Measurements from ENCODE around the gene NUP214.

DNA sequence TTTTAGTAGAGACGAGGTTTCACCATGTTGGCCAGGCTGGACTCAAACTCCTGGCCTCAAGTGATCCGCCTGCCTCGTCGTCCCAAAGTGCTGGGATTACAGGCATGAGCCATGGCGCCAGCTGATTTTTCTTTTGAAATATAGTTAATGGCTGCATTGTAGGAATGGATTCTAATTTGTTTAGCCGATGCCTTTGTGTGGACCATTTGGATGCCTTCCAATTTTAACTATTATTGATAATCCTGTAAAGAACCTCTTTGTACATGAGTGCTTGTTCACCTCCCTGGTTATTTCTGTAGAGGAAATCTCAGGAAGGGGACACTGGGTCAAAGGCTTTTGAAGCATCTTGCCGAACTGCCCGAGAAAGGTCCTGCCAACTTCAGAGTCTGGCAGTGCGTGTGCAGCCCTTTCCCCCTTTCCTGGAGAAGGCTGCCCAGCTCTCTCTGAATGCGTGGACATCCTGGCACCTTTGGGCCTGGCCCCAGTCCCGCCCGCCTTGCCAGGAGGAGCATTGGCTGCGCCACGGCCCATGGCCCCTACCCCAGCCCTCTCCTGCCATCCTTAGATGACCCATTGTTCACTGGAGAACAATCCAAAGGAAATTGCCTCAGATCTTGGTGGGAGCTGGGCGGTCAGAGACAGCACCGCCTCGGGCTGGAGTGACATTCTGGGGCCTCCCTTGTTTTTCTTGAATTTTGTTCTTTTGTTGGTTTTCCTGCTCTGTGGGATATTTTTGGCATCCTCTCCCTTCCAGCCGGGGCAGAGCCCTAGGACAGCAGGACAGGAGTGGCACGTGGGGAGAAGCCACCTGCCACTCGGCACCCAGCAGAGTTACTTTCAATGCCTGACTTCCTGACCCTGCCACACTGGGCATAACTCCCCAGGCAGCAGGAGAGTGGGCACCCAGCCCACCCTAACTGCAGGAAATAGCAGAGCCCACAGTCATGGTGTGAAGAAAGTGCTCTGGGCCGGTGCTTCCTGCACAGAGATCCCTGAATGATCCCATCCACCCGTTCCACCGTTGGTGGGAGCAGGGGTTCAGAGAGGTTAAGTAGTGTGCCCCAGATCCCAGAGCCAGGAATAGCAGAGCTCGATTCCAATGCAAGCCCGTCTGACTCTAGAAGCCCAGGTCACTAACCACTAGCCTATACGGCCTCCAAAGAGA, 8.6 kb upstream of the NUP214 start:
- PRO-cap = no peak

GRCh38 chr9:131125081-131125747, at the start of gene NUP214:
Gene NUP214, plus strand, starts transcription at chr9:131125586.
- PRO-cap = bidirectional peak, plus-strand start at chr9:131125596, minus-strand start at chr9:131125430

- PRO-cap = no peak
Observed at GRCh38 chr9:131173746-131174554, 48.6 kb downstream of the NUP214 start.

GRCh38 chr9:131174960-131176116, 50.0 kb downstream of the NUP214 start:
- PRO-cap = no peak

- PRO-cap = no peak
Observed at GRCh38 chr9:131204201-131204652, 72.1 kb downstream of the FAM78A start.

- PRO-cap = no peak
Observed at GRCh38 chr9:131214631-131215525, 61.4 kb downstream of the FAM78A start.

DNA sequence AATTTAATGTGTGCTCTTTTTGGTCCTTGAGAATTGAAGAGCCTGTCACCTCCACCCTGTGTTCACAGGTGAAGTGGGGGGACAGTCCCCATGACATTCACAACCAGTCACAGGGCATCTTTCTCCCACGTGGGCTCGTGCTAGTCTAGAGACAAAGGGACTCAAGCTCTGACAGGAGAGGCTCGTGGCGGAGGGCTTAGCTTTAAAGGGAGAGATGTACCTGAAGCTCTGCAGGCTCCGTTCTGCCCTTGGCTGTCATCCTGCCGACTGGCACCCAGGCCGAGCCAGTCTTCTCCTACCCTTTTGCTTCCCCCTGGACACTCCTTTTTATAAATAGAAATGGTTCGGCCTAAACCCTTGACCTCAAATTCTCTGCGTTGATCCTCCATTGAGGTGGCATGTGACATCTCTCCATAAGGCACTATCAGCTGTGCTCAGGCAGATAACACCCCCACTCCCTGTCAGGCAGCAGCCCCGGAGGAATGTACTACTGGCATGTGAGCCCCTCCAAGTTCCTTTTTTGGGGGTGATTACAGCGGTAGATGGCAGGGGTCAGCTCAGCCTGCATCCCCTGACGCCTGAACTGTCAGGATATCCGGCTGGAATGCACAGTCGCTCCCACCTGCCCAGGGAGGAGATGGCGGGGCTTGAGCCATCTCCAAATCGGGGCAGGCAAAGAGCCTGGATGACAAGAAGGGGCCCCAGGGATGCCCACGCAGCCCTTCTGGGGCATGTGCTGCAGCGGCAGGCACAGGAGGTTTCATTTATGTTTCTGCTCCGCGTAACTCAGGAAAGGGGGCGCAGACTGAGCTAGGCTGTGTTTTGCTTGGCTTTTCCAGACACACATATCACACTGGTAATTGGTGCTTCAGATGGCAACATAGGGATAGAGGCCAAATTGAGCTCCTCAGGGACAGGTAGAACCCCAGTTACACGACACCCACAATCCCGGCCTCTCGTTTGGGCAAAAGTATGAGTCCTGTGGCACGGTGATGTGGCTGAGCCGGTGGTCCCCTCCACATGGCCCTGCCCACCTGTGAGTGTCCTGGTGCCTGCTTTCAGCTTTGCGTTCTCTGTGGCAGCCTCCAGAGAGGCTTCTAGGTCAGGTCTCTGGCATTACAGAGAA, 40.8 kb downstream of the FAM78A start:
- PRO-cap = no peak

DNA sequence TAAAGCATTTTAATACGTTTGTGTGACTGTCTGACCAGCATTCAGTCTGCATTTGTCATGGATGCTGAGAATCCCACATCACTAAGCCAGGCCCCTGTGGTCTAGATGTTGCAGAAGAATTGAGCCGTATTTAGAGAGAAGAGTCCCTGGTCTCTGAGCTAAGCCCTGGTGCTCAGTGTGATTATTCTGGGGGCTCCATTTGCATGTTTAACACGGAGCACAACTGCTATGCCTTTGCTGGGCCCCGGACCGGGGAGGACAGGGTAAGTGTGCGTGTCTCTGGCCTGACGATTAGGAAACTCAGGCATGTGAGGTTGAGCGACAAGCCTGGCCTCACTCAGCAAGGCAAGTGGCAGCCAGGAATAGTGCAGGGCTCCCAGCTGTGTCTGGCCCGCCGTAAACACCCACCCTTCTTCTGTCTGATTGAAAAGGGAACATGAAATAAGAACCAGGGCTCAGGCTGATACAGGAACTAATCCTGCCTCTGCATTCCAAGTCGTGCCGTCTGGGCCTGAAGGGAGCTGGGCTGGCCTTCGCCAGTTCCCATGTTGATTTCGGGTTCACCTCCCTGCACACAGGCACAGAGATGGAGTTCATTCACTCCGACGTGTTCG, 22.3 kb downstream of the FAM78A start:
- PRO-cap = bidirectional peak, plus-strand start at position 471 of the sequence, minus-strand start at position 388 of the sequence

GRCh38 chr9:131266049-131266809, 10.1 kb downstream of the FAM78A start:
- PRO-cap = no peak

GRCh38 chr9:131274355-131275058, 1.8 kb downstream of the FAM78A start:
- PRO-cap = bidirectional peak, plus-strand start at chr9:131274941, minus-strand start at chr9:131274817

- PRO-cap = bidirectional peak, plus-strand start at chr9:131373694, minus-strand start at chr9:131373433
Observed at GRCh38 chr9:131372745-131373552, 20.9 kb upstream of the PRRC2B start.

DNA sequence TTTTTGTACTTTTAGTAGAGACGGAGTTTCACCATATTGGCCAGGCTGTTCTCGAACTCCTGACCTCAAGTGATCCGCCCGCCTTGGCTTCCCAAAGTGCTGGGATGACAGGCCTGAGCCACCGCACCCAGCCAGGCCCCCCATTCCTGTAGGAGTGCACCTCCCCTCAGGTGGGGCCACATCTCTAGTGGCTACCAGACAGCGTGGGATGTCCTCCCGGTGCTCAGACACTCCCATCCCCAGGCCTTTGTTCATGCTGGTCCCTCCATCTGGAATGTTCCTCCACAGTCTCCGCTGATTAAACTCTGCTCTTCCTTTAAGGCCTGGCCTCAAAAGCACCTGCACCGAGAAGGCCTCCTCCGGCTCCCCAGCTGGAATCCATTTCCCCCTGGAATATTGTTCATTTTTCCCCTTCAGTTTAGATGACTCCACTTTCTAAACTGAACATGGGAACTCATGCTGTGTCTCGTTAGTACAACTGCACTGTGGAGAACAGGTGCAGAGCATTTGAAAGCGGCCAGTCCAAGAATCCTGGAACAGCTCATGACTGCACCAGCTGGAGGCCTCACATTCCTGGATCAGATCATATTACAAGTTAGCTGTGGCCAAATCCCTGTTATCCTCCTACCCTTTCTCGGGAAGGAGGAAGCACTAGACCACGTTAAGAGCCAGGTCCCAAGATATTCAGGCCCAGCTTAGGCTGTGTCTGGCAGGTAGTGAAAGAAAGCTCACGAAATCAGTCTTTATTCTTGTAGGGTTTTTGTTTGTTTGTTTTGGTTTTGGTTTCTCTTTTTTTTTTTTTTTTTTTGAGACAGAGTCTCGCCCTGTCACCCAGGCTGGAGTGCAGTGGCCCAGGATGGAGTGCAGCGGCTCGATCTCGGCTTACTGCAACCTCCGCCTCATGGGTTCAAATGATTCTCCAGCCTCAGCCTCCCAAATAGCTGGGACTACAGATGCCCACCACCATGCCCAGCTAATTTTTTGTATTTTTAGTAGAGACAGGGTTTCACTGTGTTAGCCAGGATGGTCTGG, 10.8 kb upstream of the PRRC2B start:
- PRO-cap = bidirectional peak, plus-strand start at position 683 of the sequence, minus-strand start at position 509 of the sequence

DNA sequence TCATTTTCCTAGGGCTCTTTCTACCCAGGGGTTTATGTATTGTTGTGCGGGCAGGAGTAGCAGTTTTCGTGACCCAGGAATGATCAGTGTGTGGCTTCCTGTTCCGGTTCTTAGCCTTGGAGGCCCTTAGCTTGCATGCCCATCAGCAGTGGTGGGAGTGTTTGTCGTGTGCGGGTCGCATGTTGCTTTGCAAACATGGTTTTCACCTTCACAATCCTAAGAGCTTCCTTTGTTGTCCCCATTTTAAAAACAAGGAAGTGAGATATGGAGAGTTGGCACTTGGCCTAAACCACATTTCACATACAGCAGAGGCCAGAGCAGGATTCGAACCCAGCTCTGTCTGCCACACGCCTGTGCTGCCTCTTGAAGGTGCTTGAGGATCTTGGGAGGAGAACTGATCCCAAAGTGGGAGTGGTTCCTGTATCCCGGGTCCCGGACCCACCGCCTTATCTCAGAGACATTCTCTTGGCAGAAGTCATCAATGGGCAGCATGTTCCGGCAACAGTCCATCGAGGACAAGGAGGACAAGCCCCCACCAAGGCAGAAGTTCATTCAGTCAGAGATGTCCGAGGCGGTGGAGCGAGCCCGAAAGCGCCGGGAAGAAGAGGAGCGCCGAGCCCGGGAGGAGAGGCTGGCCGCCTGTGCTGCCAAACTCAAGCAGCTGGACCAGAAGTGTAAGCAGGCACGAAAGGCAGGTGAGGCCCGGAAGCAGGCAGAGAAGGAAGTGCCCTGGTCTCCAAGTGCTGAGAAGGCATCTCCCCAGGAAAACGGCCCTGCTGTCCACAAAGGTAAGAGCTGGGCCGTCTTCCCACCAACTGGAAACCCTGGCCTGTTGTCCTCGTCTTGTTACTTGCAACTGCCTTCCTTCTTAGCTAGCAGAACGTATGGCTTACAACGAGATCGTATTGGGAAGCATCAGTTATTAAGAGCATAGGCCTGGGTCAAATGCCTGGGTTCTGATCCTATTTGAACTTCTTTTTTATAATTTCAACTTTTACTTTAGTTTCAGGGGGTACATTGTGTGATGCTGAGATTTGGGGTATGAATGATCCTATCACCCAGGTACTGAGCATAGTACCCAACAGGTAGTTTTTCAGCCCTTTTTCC, 38.1 kb upstream of the POMT1 start:
- PRO-cap = no peak

DNA sequence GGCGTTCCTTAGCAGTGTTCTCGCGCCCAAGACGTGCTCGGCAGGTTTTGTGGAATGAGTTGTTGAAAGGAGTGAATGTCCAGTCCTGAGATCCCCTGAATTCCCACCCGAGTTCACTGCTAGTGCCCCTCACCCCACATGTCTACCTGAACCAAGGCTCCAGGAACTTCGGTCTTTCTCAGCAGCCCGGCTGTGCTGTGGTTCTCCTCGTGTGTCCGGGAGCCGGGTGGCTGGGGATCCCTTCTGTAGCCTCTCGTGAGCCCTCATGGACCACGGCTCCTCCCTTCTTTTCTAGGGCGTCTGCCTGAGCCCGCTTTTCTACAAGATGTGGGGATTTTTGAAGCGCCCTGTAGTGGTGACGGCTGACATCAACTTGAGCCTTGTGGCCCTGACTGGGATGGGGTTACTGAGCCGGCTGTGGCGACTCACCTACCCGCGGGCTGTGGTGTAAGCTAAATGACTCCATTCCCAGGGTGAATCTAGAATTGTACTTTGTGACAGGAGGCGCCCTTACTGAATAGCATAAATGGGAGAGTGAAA, 1.2 kb downstream of the POMT1 start:
- PRO-cap = no peak

DNA sequence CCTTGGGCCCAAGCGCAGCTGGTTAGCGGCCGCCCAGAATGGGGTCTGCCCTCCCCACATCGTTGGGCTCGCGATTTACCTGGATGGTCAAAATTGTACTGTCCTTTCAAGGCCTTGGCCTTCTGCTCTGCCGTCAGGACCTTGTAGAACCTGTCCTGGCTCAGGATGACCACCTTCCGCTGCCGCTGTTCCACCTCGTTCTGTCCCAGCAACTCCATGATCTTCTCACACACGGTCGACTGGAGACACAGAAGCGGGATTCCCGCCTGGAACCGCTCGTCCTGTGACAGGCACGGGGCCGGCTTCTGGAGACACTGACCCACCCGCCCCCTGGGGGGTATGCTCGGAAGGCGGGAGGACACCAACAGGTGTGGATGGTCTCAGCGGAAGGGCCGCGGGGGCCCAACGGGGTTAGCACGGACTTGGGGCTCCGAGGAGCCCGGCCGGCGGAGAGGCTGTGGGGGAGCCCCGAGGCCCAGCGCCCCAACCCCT, 610 bp downstream of the UCK1 start:
- PRO-cap = no peak

GRCh38 chr9:131603027-131603605, 57.8 kb downstream of the PRRT1B start:
- PRO-cap = no peak

DNA sequence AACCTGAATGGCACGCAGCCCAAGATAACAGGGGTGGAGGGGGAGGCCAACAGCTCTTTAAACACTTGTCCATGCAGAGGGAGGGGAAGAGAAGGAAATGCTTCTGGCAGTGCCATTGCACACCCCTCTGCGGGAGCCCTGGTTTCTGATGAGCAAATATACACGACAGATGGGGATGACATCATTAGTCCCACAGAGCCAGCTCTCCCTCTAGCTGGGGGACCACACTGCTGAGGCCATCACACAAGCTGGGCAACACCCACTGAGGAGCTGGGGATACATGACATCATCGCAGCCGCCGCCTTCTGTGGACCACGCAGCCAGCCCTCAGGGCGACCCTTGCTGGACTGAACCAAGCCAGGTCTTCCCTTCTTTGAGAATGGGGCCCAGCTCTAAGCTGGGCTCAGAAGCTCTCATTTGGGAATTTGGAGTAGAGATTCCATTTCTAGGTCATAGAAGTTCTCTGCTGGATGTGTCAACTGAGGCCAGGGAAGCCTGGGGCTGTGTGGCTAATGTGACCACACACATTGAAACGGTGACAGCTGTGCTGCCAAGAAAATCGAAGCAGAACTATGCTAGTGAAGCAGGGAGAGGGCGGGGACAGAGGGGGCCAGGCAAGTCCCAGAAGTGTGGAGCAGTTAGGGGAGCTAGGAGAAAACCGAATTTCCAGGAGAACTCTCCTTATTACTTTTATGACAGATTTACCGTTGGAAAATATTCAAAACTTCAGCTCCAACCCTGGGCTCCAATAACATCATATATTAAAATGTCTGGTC, 79.5 kb downstream of the PRRT1B start:
- PRO-cap = no peak

DNA sequence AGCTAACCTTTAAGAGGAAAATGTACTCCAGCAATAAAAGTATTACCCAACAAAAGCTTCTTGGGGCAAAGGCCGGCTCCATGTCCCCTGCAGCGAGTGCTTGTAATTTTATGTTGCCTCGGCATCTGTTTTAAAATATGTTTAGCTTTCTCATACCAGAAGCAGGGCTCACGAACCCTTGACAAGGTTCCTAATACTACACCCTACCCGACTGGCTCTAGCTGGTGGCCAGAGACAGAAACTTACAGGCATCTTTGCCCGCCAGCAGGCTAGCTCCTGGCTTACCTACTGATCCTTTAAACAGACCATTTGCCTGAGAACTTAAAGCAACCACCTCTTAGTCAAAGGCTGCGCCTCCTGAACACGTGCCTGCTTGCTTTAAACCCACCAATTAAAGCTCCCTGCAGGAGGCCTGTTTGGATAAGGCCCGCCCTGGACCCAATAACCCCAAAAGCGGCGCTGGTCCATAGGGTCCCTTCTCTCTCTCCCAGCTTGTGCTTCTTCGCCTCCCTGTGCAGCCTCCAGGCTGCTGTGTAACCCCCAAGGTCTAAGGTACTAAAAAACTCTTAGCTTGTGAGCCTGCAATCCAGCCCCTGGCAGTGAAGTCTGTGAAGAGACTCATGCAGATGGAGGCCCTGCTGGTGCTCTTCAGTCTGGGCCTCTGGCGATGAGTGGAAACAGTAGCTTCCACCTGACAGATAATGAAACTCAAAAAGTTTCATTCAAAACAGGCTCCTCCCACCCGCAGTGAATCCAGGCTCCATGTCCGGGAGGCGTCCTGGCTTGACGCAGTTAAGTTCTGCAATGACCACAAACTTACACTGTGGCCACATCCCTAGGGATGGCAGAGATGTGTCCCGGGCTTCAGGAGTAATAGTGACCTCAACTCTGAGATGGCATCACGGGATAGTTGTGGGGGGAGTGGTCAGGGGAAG, 97.1 kb downstream of the PRRT1B start:
- PRO-cap = no peak

GRCh38 chr9:131658180-131659366, 81.3 kb downstream of the RAPGEF1 start:
- PRO-cap = no peak

- PRO-cap = no peak
Observed at GRCh38 chr9:131681466-131682232, 58.2 kb downstream of the RAPGEF1 start.